ENCODE measurements around a stretch of chr3.

- PRO-cap = no peak
These were observed 22.9 kb upstream of the DCLK3 start for GRCh38 chr3:36787172-36787657.

DNA sequence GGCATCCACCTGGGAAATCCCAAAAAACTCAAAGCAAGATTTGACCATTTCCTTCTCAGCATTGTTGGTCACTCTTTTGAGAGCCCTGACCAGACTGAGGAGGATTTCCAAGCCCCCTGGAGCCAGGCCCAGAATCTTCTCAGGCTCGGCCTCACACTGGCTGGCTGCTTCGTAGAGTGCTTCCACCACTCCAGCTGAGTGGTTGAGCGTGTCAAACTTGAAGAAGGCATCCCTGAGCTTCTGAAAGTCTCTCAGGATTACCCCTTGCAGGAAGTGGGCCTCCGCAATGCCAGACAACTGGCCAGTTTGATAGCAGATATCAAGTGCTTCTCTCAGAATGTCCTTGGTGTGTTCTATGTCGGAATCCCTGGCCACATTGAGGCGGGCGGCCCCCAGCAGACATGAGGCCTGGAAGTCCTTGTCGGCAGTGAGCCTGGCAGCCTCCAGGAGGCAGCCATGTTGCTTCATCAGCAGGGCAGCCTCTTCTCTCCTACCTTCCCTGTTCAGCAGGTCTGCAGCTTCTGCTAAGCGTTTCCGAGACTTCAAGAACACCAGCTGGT is 68.9 kb upstream of the DCLK3 start:
- PRO-cap = no peak

GRCh38 chr3:36891583-36892547 is 53.0 kb downstream of the TRANK1 start:
- PRO-cap = no peak

GRCh38 chr3:36954721-36955258 is 9.9 kb upstream of the TRANK1 start:
- PRO-cap = no peak

- PRO-cap = no peak
These were observed 3.6 kb downstream of the EPM2AIP1 start for GRCh38 chr3:36989062-36990033.

DNA sequence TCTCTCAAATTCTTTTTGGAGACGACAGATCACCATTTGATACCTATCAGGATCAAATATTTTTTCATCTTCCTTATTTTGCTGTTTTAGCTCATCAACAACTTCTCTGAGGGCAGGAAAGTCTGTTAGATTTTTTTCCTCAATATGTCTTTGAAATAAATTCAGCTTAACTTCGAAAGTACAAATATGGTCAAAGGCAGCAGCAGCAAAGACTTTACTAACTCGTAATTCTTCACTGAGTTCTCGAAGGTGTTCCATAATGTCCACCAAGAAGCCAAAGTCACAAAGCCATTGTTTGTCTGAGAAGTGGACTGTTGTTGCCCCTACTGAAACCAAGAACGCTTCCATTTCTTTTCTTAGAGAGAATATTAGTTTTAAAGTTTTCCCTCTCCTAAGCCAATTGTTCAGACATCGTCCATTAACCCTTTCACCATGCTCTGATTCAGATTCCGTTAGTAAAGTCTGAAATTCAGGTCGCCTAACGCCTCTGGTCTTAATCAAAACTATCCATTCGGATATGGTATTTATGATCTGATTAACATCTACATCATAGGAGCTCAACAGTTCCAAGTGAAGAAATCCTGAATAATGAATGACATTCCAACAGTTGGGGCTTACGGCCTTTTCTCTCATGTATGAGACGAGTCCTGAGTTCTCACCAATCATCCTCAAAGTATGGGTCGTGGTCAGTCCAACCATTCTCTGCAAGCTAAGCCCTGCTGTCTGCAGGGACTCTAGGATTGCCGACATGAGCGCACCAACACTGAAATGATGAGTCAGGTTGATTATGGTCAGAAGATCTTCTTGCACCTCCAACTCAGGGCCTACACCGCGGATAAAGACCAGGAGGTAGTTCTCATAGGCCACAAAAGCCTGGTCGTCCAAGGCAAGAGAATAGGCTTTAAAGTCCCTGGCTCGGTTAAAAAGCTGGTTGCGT is 1.0 kb downstream of the EPM2AIP1 start:
- PRO-cap = no peak

GRCh38 chr3:37031211-37031607 is 37.9 kb downstream of the MLH1 start:
- PRO-cap = no peak

DNA sequence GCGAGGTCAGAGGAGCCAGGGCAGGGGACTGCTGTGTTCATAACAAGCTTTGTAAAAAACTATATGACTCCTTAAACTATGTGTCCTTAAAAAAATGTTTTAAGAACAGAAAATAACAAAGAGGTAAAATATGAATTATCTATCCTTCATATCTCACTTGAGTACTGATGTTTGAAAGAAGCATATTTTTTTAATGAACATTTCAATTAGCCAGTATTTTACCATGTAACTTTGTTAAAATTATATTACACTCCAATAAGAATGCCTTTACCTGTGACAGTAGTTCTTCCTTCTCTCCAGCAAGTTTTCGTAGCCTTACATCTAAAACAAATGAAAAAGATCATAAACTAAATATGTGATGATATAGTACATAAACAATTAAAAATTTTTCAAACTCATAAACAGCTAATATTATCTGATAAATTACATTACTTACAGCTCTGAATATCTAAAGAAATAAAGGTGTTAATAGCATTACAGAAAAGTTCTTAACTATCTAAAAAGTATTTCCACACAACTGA is 70.2 kb downstream of the MLH1 start:
- PRO-cap = no peak

DNA sequence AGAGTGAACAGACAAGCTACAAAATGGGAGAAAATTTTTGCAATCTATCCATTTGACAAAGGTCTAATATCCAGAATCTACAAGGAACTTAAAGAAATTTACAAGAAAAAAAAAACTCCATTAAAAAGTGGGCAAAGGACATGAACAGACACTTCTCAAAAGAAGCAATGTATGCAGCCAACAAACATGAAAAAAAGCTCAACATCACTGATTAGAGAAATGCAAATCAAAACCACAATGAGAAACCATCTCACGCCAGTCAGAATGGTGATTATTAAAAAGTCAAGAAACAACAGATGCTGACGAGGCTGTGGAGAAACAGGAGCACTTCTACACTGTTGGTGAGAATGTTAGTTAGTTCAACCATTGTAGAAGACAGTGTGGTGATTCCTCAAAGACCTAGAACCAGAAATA is 27.5 kb downstream of the LRRFIP2 start:
- PRO-cap = no peak

DNA sequence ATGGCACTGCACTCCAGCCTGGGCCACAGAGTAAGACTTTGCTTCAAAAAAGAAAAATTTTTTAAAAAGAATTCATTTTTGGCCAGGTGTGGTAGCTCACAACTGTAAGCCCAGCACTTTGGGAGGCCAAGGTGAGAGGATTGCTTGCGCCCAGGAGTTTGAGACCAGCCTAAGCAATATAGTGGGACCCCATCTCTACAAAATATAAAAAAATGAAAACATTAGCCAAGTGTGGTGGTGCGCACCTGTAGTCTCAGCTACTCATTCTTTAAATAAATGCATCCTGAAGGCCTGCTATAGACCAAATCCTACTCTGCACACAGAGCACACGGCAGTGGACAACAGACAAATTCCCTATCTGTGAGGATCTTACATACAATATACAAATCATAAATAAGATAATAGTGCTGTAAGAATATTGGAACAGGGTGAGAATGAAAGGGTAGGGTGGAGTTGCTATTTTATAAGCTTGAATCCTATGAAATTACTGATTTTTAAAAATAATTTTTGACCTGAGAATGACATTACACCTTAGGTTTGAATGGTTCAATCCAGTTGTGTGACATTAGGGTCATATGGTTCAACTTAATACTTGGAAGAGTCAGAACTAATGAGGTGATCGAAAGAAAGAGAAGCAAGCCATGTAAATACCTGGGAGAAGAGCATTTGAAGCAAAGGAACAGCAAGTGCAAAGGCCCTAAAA is 6.7 kb upstream of the LRRFIP2 start:
- PRO-cap = no peak

GRCh38 chr3:37181603-37182136 is 7.3 kb upstream of the LRRFIP2 start:
- PRO-cap = no peak

GRCh38 chr3:37233528-37233950 is 9.5 kb upstream of the GOLGA4 start:
- PRO-cap = no peak

- PRO-cap = no peak
These were observed 1.3 kb downstream of the GOLGA4 start for GRCh38 chr3:37244430-37244666.

DNA sequence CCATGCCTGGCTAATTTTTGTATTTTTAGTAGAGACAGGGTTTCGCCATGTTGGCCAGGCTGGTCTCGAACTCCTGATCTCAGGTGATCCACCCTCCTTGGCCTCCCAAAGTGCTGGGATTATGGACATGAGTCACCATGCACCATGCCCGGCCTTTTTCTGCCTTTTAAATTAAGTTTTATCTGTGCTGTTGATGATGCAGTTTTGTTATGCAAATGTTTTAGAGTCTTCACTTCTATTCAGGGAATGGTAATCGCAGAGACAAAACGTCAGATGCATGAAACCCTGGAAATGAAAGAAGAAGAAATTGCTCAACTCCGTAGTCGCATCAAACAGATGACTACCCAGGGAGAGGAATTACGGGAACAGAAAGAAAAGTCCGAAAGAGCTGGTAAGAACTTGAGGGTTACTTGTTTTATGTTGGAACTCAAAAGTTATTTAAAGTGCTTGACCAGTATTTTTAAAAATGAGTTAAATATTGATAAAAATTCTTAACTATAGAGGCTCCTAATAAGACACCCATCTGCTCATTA is 58.9 kb downstream of the GOLGA4 start:
- PRO-cap = no peak

- PRO-cap = no peak
These were observed 80.4 kb downstream of the GOLGA4 start for GRCh38 chr3:37323503-37323888.

- PRO-cap = no peak
These were observed 81.6 kb downstream of the GOLGA4 start for GRCh38 chr3:37324397-37325336.

- PRO-cap = no peak
These were observed 98.4 kb downstream of the GOLGA4 start for GRCh38 chr3:37341441-37341944.

GRCh38 chr3:37458366-37458936 is 6.5 kb downstream of the ITGA9 start:
- PRO-cap = no peak

- PRO-cap = no peak
These were observed 57.0 kb downstream of the ITGA9 start for GRCh38 chr3:37508870-37509496.

DNA sequence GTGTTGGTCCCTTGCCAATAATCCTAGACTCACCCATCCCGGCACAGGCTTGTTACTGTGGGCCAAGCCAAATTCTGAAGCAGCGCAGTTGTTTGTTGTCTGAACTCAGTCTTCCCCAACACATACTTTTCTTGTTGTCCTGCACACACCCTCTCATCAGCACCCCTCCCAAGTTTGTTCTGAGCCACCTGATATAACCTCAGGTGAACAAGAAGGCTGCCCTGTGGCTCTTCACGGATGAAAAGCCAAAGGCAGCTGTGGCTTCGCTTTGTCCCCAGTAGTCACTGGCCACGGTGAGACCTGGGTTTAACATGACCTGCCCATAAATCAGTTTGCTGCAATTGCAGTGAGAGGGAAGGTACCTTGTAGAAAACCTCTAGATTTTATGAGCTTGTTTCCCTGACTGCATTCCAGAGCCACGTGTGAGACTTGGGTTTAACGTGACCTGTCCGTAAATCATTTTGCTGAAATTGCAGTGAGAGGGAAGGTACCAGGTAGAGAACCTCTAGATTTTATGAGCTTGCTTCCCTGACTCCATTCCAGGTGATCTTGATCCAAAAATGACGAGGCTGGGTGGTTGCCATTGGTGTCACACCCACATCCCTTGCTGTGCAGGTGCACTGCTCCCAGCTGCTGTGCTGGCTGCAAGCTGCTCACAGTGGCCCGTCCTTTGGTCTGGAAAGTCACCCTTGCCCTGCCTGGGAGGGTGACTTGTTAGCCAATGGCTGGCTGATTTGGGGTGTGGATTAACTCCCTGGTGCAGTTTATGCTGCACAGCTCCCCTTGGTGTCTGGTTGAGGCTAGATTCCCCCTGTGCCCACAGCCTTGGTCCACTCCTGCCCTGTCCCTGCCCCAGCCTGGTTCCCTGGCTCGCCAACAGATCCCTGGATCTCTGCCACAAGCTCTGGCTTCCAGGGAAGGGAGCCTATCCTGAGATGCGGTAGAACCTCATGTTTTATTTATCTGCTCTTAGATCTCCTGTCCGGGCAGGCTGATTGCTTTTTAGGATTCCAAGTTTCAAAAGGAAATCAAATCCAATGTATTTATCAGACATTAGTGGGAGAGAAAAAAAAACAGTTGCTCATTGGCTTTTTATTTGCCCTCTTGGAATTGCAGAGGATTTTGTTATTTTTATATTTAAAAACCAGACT is 192.7 kb upstream of the CTDSPL start:
- PRO-cap = no peak